Caco-2 (cell line): ENCODE results near the gene PTPN23.

- PRO-cap = no peak
- RRBS = no CpG with 5 or more reads among the region's 2 CpGs
Observed at GRCh38 chr3:46561349-46561932, 4.7 kb downstream of the LRRC2 start.

DNA sequence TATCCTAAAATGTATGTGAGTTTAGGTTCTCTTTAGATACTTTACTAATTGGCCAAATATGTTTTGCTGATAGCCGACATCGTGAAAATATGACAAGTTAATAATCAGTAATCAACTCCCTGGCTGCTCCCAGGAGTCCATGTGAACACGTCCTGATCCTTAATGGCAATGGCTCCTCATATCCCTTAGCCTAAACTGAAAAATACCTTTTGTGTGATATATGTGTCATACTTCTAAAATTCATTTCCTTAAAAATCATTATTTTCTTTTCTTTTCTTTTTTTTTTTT lies 552 bp upstream of the LRRC2 start:
- PRO-cap = no peak
- RRBS = no CpG with 5 or more reads among the region's 3 CpGs

DNA sequence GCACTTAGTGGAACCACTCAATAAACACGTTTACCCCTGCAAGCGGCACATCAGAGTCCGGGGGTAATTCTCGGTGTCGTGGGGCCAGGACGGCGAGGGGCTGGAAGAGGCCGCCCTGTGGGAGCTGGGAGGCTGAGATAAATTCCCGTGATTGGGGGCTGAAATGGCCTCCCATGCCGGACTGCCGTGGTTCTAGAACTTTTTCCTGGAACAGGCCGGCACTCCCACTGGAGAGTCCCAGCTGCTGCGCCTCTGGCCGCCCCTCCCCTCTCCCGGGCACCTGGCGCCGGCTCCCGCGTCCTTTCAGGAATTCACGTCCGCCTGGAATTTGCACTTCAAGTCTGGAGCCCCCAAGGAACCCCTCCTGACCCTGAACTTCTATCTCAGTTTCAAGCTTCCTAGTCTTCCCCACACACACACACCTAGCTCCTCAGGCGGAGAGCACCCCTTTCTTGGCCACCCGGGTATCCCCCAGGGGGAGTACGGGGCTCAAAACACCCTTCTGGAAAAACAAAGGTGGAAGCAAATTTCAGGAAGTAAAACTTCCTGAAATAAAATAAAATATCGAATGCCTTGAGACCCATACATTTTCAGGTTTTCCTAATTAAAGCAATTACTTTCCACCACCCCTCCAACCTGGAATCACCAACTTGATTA lies 600 bp upstream of the TDGF1 start:
- PRO-cap = no peak
- RRBS = 97% methylated on average over 9 of the region's 25 CpGs

- PRO-cap = no peak
- RRBS = no CpG with 5 or more reads among the region's 8 CpGs
Observed at GRCh38 chr3:46663740-46664447, 29.6 kb downstream of the ALS2CL start.

DNA sequence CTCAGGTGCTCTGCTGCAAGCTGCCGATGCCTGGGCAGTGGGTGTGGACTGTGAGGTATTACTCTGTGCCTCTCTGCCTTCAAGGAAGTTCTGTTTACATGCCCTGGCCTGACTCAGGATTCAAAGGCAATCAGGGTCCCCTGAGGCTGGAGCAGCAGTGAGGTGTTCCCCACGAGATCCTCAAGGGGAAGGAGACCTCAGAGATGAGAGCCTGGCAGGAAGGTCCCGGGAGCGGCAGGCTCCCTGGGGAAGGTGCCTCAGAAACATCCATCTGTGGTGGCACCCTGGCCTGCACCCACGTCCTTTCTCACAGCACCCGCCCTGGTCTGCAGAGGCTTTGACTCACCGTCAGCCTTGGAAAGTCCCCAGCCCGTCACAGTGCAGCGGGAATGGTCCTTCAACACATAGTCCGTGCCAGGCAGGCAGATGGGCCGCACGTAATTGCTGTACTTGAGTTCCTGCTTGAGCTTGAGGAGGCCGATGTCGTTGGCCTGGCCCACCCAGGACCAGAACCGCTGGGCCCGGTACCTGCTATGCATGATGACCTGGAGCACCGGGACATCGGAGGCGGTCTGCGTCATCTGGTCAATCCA lies 3.7 kb downstream of the PRSS50 start:
- PRO-cap = no peak
- RRBS = no CpG with 5 or more reads among the region's 20 CpGs

- PRO-cap = no peak
- RRBS = no CpG with 5 or more reads among the region's 19 CpGs
Observed at GRCh38 chr3:46903109-46903660, 25.7 kb downstream of the PTH1R start.

- PRO-cap = no peak
- RRBS = no CpG with 5 or more reads among the region's 17 CpGs
Observed at GRCh38 chr3:46909340-46909875, 31.9 kb downstream of the PTH1R start.

GRCh38 chr3:46913538-46914071 lies 36.1 kb downstream of the PTH1R start:
- PRO-cap = no peak
- RRBS = no CpG with 5 or more reads among the region's 9 CpGs

DNA sequence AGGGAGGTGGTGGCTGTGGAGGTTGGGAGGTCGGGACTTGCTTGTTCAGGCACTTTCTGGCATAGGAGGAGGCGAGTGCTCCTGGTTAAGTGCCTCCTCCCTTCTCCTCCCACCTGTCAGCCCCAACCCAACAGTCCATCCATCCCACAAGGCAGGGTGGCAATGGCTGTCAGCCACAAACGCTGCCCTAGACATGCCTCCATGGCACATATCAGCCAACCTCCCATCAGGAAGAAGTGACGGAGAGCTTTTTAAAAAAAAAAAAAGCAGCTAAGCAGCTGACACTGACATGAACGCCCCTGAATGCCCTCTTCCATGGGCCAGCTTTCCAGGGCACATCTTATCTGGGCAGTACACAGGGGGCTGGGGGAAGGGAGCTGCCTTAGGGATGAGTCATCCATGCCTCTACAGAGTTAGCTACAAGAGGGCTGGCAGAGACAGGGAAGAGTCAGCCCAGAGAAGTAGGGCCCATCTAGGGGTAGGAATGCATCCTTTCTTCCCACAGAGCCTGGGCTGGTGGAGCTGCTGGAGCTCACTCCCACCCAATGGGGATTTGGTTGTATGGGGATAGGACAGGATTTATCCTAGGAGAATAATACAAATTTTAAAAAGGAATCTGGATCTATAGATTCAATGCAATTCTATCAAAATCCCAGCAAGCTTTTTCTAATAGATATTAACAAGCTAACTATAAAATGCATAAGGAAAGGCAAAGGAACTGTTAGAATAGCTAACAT lies 41.1 kb downstream of the CCDC12 start:
- PRO-cap = no peak
- RRBS = no CpG with 5 or more reads among the region's 5 CpGs

DNA sequence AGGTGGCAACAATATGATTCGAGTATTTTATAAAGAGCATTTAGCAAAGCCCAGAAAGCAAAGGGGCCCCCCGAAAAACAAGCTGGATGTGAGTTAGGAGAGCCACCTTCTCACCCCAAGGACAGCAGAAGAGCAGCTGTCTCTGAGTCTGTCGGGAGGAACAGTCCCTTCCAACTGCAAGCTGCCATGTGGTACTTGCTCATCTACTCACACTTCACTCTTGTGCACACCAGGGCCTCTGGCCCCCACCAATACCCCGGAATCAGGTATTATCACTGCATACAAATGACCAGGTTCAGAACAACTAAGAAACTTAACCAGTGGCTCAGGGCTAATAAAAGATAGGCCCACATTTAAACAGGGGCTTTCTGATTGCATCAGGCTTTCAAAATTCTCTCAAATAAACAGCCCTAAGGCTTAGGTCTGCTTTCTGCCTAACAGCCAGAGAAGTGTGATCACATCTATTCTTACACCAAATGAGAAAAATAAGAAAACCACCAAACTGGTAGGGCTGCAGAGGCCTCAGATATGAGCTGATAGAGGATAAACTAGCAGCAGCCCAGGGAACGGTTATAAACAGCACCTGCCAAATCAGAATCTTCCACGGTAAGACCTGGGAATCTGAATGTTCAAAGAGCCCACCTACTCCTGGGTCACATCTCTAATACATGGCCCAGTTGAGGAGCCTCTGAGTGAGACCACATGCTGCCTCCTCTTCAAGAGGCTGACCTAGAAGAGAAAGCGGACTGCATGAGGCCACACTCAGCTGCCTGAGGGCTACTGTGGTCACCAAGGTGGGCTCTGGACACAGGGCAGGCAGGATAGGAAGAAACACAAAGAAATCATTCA lies 20.6 kb downstream of the CCDC12 start:
- PRO-cap = no peak
- RRBS = no CpG with 5 or more reads among the region's 7 CpGs

DNA sequence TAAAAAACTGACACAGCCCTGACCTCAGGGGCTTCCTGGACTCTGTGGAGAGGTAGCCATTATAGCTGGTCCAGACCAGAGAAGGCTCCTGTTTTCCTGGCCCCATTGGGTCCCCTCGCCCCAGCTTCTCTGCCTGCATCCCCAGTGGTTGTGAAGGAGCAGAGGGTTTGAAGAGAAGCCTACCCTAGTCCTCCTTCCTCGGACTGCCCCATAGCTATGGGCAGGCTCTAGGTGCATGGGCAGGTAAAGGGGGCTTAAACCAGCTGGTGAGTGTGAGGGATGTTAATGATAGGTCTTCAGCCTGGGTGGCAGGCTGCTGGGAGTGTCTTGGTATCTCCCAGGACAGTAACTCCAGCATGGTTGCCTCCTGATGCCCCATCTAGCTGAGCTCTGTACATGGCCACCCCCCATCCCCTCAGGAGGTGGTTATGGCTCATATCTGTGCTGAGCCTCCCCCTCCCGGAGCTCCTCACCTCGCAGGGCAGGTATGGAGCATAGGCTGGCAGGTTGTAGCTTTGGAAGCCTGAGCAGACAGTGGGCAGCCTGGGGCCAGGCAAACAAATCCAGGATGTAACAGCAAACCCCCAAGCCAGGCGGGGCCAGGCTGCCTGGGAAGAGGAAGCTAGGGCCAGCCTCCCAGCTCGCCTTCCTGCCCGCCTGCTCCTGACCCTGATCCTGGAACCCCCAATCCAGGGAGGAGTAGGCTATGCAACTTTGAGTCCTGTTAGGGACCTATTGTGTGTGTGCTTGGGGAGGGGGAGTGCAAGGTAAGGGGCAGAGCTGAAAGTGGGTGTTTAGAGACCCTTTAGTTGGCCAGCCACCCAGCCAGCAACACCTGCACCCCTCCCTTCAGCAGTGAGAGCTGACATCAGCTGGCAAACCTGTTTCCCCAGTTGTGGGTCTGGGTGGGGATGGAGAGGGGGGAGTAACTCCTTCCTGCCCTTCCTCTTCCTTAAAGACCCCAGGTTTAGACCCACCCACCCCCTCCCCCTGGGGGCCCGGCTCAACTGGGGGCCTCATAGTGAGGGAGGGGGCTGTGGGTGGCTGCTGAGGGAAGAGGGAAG lies 2.3 kb downstream of the NBEAL2 start:
- PRO-cap = no peak
- RRBS = no CpG with 5 or more reads among the region's 8 CpGs

GRCh38 chr3:46987668-46988536 lies 8.4 kb downstream of the NBEAL2 start:
- PRO-cap = no peak
- RRBS = 77% methylated on average over 5 of the region's 18 CpGs

GRCh38 chr3:47062083-47062716 lies 82.7 kb downstream of the NBEAL2 start:
- PRO-cap = no peak
- RRBS = no CpG with 5 or more reads among the region's 6 CpGs

DNA sequence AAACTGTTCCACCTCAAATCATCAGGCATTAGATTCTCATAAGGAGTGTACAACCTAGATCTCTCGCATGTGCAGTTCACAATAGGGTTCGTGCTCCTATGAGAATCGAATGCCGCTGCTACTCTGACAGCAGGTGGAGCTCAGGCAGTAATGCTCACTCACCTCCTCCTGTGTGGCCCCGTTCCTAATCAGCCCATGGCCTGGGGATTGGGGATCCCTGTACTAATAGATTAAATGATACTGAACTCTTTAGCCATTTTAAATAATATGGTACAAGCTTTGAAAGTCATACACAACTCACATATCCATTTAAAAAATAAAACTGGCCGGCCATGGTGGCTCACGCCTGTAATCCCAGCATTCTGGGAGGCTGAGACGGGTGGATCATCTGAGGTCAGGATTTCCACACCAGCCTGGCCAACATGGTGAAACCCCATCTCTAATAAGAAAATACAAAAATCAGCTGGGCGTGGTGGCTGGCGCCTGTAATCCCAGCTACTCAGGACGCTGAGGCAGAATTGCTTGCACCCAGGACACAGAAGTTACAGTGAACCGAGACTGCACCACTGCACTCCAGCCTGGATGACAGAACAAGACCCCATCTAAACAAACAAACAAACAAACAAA lies 76.4 kb downstream of the SETD2 start:
- PRO-cap = no peak
- RRBS = no CpG with 5 or more reads among the region's 12 CpGs

DNA sequence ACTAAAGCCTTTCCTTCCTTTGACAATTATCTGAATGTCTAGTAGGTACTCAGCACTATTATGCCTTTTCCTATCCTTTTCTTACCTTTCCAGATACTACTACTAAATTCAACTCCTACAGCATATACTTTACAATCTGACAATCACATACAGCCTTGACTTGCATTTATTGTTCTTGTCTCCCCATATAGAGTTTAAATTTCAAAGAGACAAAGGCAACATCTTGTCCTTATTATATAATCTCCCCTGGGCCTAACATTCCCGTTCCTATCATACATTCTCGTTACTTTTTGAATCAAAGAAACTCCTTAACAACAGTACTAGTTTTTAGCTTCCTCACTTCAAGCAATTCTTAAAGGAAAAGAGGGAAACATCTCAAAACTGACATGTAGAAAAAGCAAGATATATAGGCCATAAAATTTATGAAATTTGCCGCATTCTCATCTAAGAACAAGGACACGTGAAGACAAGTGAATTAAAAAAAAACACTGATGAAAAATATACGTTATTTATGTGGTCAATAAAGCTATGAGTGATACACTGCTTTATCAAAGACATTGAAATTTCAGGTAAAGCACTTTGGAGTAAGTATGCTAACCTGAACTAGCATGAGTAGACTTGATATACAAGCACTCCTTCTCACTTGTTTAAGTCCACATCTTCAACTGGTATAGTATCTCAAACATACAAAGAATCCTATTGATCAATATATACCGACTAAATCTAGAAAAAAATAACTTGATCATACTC lies 24.5 kb downstream of the SETD2 start:
- PRO-cap = no peak
- RRBS = no CpG with 5 or more reads among the region's 6 CpGs

GRCh38 chr3:47141143-47141568 lies 22.8 kb downstream of the SETD2 start:
- PRO-cap = no peak
- RRBS = no CpG with 5 or more reads among the region's 1 CpG

DNA sequence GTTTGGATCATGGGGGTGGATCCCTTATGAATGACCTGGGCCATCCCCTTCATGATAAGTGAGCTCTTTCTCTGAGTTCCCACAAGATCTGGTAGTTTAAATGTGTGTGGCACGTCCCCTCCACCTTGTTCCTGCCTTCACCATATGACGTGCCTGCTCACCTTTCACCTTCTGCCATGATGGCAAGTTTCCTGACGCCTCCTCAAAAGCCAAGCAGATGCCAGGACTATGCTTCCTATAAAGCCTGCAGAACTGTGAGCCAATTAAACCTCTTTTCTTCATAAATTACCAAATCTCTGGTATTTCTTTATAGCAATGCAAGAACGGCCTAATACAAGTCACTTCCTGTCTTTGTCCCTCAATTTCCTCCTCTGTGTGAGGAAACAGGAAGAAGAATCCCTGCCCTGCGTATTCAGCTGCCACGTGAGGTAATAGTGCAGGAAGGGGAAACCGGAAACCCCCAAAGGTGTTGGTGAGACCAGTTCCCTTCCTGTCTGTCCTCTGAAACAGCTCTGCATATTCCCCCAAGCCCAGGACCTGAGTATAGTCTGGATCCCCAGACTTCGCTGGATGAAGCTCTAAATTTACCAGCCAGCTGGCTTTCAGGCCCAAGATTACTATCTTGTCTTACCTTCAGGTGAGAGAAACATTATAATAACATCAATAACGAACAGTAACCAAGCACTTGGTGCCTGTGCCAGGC lies 18.2 kb upstream of the PTPN23 start:
- PRO-cap = no peak
- RRBS = no CpG with 5 or more reads among the region's 9 CpGs

GRCh38 chr3:47380480-47381328 lies at the start of gene PTPN23:
PTPN23 (plus strand) TSS chr3:47381021.
- PRO-cap = bidirectional peak, plus-strand start at chr3:47380663, minus-strand start at chr3:47380586; bidirectional peak, plus-strand start at chr3:47381056, minus-strand start at chr3:47380808
- RRBS = 5% methylated on average over 13 of the region's 67 CpGs

GRCh38 chr3:47714265-47714666 lies 67.4 kb downstream of the SMARCC1 start:
- PRO-cap = no peak
- RRBS = no CpG with 5 or more reads among the region's 9 CpGs

GRCh38 chr3:47803207-47803981 lies 456 bp downstream of the DHX30 start:
- PRO-cap = bidirectional peak, plus-strand start at chr3:47803524, minus-strand start at chr3:47803402
- RRBS = 2% methylated on average over 13 of the region's 50 CpGs